Prostate gland (tissue), 2 donors: ENCODE measurements around the gene ADAM10.

GRCh38 chr15:57198536-57199058 is 177.7 kb upstream of the CGNL1 start:
- PRO-cap = no peak
- RAMPAGE, long total RNA, 2 experiments = no peak in any of the 2 experiments

DNA sequence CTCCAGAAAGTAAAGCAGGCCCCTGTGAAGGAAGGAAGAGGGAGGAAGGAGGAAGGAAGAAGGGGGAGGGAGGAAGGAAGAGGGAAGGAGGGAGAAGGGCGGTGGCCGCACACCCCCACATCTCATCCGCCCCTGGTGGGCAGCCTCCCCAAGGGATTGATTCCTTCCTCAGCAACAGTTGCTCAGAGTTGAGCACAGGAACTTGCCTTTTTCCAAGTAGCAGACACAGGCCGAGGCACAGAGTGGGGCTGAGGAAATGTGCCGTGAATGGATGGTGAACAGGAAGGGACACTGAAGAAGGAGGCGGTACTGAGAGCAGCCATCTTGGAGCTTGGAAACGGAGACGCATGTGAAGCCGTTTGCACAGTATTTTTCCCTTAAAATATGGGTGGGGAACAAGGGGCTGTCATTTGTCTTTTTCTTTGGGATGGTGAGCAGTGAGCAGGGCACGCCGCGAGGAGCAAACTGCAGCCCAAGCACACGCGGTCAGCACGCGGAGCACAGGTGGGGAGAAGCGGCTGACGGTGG is 57.4 kb upstream of the CGNL1 start:
- PRO-cap = no peak
- RAMPAGE, long total RNA, 2 experiments = start-site peak on the plus strand in 1 of 2 experiments, centred at position 313 of the sequence, 10 reads per replicate

DNA sequence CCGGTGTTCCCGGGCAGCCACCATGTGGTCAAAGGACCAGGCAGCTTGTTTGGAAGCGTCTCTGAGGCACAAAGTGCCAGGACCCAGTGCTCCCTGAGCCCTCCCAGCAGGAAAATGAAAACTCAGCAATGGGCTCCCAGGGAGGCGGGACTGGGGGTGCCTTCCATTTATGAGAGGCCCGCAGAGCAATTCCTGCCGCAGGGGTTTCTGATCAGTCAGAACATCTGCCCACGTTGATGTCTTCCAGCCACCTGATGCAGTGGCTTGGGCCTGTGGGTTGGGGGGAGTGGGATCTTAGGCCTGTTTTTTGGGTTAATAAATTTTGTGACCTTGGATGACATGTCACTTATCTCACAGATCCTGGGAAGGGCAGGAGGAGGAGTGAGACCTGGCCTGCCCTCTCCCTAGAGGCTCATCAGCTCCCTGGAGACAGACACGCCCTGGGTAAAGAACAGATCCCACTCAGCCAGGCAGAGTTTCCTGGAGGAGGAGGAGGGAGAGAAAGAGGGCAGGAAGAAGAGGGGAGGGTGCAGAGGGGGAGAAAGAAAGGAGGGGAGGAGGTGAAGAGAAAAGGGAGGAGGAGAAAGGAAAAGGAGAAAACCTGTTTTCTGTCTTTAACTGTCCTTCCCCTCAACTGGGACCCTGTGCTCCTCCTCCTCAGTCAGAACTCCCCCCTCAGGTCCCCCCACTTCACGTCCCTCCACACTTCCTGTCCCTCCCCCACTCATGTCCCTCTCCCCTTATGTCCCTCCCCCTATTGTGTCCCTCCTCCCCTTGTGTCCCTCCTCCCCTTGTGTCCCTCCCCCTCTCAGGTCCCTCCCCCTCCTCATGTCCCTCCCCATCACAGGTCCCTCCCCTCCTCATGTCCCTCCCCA is 52.6 kb upstream of the CGNL1 start:
- PRO-cap = bidirectional peak, plus-strand start at position 511 of the sequence, minus-strand start at position 425 of the sequence
- RAMPAGE, long total RNA, 2 experiments = no peak in any of the 2 experiments

- PRO-cap = bidirectional peak, plus-strand start at chr15:57377699, minus-strand start at chr15:57377632
- RAMPAGE, long total RNA, 2 experiments = no peak in any of the 2 experiments
Measured at GRCh38 chr15:57377511-57377803, 1.2 kb downstream of the CGNL1 start.

GRCh38 chr15:57476726-57477089 is 100.4 kb downstream of the CGNL1 start:
- PRO-cap = bidirectional peak, plus-strand start at chr15:57476863, minus-strand start at chr15:57476587
- RAMPAGE, long total RNA, 2 experiments = no peak in any of the 2 experiments

- PRO-cap = no peak
- RAMPAGE, long total RNA, 2 experiments = no peak in any of the 2 experiments
Measured at GRCh38 chr15:57528423-57528866, 63.3 kb upstream of the MYZAP start.

GRCh38 chr15:57615316-57615860 is 23.7 kb downstream of the MYZAP start:
- PRO-cap = no peak
- RAMPAGE, long total RNA, 2 experiments = no peak in any of the 2 experiments

DNA sequence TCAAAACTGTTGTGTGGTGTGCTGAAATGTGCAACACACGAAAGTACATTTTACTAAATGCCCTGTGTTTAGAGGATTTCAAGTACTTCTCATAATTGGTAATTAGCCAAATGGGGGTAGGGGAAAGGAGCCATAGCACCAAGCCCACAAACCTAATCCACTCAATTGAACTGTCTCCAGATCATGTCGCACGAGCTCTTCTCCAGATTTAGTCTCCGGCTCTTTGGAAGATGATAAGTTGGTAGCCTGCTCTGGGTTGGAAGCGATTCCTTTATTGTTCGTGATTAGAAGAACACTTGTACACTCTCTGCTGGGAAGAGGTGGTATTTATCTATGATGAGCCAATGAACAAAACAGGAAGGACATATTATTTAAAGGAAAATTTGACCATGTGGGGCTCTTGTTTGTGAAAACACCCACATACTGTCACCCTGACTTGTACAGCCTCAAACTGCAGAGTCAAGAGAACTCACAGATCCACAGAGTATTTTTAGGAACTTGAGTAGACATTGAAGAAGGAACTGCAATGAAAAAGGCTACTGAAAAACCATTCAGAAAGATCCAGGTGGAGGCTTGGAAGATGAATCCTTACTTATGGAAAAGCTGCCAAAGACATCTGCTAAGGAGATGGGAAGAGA is 54.4 kb downstream of the MYZAP start:
- PRO-cap = no peak
- RAMPAGE, long total RNA, 2 experiments = no peak in any of the 2 experiments

DNA sequence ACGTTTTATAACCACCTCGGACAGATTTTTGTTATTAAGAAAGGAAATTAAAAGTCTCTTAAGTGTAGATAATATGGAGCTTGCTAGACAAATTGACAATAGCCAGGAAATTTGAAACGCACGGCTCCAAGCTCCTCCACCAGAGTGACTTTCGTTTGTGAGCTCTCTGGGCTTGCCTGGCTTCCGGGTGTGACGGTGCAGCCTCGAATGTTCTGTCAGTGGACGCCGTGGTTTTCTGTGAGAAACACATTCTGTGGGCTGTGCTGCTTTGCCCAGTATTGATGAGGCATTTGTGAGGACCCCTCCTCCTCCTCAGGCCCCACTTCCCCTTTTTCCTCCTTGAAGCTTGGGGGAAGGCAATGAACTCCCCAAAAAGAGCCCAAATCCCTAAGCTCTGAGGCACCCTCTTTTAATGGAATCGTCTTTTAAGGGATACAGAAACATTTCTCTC is 40.7 kb downstream of the POLR2M start:
- PRO-cap = bidirectional peak, plus-strand start at position 218 of the sequence, minus-strand start at position 146 of the sequence
- RAMPAGE, long total RNA, 2 experiments = no peak in any of the 2 experiments

DNA sequence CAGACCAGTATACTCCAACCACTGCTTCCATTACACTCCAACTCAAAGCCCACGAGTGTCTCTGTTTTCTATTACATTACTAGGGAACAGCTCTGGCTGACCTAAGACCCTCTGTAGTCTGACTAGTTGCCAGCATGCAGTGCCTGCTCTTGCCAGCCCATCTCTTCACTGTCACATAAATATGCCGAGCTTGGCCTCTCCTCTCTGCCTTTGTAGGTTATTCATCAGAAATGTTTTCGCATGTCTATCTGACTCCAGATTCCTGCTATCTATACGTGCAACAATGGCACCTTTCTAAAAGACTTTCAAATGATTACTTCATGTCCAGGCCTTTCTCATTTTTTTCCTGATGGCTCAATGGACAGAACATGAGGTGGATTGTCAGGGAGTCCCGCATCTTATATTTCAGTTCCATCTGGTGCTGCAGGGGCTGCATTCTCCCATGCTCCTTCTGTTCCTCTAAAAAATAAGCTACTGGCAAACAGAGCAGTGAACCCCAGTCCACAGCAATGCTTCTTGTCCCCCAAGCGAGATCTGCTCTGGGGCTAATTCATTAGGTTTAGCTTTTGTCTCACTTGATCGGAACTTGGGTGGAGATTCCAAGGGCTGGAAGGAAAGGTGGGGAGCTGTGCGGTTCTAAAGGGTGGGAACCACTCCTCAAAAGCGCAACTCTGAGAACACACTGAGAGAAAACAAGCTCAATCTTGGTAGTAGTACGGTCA is 113.1 kb downstream of the ALDH1A2 start:
- PRO-cap = no peak
- RAMPAGE, long total RNA, 2 experiments = no peak in any of the 2 experiments

GRCh38 chr15:57953976-57955056 is 111.2 kb downstream of the ALDH1A2 start:
- PRO-cap = no peak
- RAMPAGE, long total RNA, 2 experiments = no peak in any of the 2 experiments

GRCh38 chr15:58055738-58056187 is 9.7 kb downstream of the ALDH1A2 start:
- PRO-cap = unidirectional peak, plus-strand start at chr15:58056029
- RAMPAGE, long total RNA, 2 experiments = no peak in any of the 2 experiments

DNA sequence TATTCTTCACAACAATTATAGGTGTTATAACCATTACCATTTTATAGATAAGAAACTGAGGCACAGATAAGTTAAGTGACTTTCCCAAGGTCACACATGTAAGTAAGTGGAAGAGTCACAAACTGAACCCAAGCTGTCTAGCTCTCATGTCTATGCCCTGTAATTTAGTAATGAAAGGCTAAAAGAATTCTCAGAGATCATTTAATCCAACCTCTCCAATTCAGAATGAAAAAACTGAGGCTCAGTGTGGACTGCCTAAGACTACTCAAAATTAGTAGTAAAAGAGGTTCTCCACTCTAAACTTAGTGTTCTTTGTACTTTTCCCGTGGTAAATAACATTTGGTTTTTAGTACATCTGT is 29.7 kb upstream of the ALDH1A2 start:
- PRO-cap = no peak
- RAMPAGE, long total RNA, 2 experiments = no peak in any of the 2 experiments

DNA sequence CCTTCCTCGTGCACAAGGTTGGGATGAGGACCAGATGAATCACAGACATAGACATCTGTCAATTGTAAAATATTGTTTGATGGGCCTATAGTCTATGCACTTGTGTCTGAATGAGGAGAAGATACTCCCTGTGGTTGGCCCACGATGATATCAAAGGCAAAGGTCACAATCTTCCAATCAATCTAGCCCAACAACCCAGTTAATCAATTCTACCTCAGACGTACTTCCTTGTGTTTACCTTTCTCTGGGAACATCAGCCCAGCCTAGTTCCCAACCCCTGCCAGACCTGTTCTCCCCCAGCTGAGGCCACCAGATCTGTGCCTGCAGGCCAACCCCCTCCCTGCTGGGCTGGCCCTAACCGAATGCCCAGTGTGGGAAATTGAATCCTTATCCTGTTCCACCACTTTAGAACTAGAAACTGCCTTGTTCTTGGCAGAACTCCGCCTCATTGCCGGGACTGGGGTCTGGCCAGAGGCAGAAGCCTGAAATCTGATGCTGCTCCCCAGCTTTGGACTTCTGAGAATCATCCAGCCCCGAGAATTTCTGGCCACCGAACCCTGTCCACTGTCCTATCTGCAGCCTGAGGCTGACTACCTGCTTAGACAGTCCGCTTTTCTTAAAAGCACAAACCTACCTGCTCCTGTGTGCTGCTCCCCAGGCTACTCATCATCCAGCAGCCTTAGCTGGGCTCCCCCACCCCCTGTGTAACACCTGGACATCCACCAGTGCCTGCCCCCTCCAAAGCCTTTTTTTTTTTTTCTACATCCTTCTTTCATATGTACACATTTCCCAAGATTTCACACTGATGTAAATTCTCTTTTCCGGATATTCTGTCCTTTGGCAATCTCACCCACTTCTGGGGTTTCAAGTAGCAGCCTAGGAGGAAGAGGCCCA is 101.5 kb upstream of the LIPC start:
- PRO-cap = no peak
- RAMPAGE, long total RNA, 2 experiments = start-site peak on the minus strand in 1 of 2 experiments, centred at positions 518 to 685 of the sequence, 6 to 8 reads per replicate

- PRO-cap = no peak
- RAMPAGE, long total RNA, 2 experiments = no peak in any of the 2 experiments
Measured at GRCh38 chr15:58473679-58474123, 41.9 kb downstream of the LIPC start.

DNA sequence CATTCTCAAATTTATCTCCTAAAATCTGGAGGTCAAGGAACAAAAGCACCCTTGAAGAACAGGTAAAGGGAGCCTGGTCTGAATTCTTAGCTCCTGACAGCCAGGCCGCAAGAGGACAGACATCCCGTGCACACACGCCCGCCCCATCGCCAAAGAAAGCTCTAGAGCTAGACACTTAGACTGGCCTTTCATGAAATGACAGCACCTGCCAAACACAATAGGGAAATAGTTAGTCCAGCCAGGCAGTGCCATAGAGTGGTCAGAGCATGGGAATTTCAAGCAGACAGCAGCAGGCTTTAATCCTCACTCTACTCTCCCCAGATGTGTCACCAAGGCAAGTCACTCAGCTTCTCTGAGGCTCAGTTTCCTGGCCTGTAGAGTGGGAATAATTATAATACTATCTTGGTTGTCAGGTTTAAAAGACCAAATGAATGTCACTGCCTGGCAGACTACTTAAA is 59.3 kb downstream of the LIPC start:
- PRO-cap = bidirectional peak, plus-strand start at position 262 of the sequence, minus-strand start at position 155 of the sequence
- RAMPAGE, long total RNA, 2 experiments = no peak in any of the 2 experiments

DNA sequence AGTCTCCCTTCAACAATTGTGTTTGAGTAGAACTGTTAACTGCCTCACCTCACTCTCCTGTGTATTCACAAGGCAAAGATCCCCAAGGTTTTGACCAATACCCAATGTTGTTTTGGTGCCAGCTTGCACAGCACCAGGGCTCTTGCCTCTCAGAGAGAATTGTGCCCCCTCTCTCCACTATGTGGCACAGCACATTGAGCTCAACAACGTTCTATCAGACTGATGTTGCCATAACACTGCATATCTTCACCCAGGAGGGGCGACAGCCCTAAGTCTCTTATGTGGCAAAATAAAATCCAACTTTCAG is 85.3 kb downstream of the LIPC start:
- PRO-cap = no peak
- RAMPAGE, long total RNA, 2 experiments = no peak in any of the 2 experiments

- PRO-cap = no peak
- RAMPAGE, long total RNA, 2 experiments = no peak in any of the 2 experiments
Measured at GRCh38 chr15:58628380-58629204, 120.9 kb downstream of the ADAM10 start.

DNA sequence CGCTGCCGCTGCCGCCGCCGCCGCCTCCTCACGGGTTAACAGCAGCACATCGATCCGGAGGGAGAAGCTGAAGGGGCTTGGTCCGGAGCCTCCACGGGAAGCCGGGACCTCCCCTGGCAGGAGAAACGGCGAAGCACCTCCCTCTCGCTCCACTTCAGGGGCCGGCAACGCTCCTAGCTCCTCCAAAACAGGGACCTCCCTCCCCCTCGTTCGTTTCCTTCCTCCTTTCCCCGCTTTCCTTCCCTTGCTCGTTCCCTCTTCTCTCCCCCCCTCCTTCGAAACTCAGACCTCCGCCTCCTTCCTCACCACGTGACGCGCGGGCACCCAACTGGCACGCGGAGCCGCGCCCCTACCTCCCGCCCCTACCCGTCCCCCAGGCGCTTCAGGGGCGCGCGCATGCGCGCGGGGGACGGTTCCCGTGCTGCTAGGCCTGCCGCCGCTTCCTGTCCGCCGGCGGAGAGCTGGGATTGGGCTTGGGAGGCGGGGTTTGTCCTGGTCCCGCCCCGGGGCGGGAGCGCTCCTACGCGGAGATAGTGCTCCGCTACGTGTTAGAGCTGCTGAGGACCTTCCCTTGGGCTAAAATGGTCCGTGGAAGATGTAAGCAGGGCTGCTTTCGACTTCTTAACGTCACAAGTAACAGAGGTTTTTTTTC is at the start of gene ADAM10:
ADAM10 (minus strand) TSS at position 169 of the 652 bp plus-strand sequence.
- PRO-cap = bidirectional peak, plus-strand start at position 551 of the sequence, minus-strand start at position 208 of the sequence
- RAMPAGE, long total RNA, 2 experiments = start-site peak on the minus strand in 2 of 2 experiments, centred at positions 158 to 163 of the sequence, 199 to 625 reads per replicate

GRCh38 chr15:58770821-58771060 is 361 bp upstream of the MINDY2 start:
- PRO-cap = bidirectional peak, plus-strand start at chr15:58771214, minus-strand start at chr15:58770968
- RAMPAGE, long total RNA, 2 experiments = no peak in any of the 2 experiments